ENCODE measurements around the genes KIFBP, TACR2 and PCBD1.

GRCh38 chr10:68988419-68989469 lies at the start of gene KIFBP:
TSS of gene KIFBP (plus strand) at chr10:68988803.
- RRBS: 6% methylated on average over 15 of the region's 74 CpGs

DNA sequence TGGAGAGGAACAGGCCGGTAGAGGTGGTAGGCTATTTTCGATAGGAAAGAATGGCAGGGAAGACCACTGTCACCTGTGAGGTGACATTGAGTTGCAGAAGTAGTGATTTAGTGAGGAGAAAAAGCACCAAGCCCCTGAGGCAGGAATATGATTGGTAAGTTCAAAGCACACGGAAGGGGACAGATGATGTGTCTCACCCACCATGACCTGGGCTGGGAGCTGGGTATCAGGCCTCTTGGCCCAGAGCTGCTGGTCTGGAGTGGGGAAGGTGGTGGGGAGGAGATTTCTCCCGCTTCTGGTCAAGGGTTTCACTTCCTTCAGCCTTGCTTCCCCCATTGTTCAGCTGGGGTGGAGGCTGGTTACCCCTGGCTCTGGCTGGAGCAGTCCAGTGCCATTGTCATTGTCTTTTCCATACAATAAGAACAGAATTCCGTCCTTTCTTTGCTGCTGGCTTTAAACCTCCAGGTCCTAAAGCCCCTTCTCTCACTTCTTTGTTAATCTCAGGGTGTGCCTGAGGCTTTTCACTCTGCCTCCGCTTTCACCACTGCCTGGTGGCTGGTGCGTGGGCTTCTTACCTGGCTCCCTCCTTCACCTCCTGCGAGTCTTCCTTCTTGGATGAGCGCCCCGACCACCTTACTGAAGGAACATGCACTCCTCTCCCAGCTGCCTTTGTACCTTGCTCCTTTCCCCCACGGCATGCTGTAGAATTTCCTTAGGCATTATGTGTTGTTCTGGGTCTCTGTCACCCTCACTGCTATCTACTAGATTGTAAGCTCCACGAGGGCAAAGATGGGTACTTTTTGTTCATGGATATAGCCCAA lies 35.7 kb upstream of the SRGN start:
- RRBS: no CpG with 5 or more reads among the region's 12 CpGs

- RRBS: no CpG with 5 or more reads among the region's 1 CpG
These were observed 8.6 kb downstream of the SRGN start for GRCh38 chr10:69096563-69096762.

DNA sequence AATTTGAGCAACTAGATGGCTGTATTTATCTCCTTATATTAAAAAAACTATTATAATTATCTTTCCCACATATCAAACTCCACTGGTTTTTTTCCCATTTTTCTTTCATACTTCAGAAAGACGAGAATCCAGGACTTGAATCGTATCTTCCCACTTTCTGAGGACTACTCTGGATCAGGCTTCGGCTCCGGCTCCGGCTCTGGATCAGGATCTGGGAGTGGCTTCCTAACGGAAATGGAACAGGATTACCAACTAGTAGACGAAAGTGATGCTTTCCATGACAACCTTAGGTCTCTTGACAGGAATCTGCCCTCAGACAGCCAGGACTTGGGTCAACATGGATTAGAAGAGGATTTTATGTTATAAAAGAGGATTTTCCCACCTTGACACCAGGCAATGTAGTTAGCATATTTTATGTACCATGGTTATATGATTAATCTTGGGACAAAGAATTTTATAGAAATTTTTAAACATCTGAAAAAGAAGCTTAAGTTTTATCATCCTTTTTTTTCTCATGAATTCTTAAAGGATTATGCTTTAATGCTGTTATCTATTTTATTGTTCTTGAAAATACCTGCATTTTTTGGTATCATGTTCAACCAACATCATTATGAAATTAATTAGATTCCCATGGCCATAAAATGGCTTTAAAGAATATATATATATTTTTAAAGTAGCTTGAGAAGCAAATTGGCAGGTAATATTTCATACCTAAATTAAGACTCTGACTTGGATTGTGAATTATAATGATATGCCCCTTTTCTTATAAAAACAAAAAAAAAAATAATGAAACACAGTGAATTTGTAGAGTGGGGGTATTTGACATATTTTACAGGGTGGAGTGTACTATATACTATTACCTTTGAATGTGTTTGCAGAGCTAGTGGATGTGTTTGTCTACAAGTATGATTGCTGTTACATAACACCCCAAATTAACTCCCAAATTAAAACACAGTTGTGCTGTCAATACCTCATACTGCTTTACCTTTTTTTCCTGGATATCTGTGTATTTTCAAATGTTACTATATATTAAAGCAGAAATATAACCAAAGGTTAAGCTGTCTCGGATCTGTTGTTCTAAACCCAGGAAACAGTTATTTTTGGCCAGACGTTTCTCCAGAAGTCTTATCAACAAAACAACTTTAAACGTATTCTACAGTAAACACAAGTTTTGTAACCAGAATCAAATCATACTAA lies 16.2 kb downstream of the SRGN start:
- RRBS: no CpG with 5 or more reads among the region's 10 CpGs

DNA sequence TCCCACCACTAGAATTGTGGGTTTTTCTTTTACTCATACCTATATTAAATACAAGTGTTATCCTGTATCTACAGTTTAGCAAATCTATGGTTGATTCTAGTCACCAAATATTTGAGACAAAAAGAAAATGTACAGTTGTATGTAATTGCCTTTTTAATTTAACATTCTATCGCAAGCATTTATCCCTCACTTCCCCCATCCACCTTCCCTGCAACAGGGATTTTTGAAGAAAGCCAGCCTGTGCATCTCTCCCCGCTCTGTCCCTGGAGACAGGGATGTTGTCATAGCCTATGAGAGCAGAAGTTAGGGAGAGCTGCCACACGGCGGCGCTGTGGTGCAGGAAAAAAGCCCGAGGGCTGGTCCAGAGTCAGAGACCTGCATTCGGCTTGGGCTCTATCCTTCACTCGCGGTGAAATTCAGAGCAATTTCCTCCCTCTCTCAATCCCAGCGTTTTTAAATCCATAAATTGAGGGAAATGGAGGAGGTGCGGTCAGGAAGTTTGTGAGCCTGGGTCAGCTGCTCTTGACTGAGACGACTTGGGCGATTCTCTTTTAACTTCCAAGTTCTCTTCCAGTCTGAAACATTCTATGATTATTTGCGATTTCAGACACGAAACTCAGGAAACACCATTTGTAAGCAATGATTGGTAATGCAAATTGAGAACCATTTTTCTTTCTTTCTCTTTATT lies 17.4 kb downstream of the HKDC1 start:
- RRBS: no CpG with 5 or more reads among the region's 15 CpGs

DNA sequence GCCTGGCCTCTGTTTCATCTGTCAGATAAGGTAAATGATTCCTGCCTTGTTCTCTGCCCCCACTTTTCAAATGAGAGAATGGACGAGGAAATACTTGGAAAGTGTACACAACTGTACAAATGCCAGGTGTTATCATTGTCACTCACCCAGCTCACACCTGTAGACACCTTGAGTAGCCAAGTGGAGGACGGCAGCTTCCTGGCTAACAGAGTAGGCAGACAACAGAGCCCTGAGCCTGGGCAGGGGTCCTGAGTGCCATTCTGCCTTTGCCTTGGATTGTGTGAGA lies 14.0 kb downstream of the HK1 start:
- RRBS: no CpG with 5 or more reads among the region's 2 CpGs

GRCh38 chr10:69344539-69345043 lies 25.9 kb downstream of the HK1 start:
- RRBS: no CpG with 5 or more reads among the region's 10 CpGs

- RRBS: no CpG with 5 or more reads among the region's 21 CpGs
These were observed at the start of gene TACR2 for GRCh38 chr10:69416268-69417283. TSS of gene TACR2 (minus strand) at chr10:69416918.

- RRBS: no CpG with 5 or more reads among the region's 10 CpGs
These were observed 9.2 kb upstream of the TACR2 start for GRCh38 chr10:69425527-69426734.

DNA sequence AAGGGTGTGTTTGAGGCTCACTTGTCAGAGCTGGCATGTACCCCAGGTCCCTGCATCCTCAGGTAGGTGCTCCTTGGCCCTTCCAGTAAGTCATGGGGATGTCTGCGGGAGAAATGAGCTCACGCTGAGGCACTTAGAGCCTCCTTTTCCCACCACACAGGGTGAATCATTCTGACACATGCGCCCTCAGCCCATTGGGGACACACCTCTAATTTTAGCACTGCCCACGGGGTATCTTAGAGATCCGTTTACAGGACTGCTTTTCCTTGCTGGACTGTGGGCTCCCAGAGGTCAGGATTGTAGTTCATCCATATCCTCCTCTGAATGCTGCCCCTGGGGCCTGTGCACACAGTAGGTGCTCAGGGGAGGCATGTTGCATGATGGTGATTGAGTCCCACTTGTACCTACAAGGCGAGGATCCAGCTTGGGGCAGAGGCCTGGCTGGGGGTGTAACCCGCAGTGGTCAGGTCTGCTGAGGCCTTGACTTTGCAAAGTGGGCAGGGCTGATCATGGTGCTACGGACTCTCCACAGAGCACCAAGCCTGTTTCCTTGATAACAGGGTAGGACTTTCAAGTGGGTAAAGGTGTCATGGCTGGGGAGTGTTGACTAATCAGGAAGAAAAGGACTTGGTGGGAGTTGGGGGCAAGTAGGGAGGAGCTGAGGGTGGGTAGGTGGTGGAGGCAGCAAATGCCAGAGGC lies 5.8 kb downstream of the TSPAN15 start:
- RRBS: no CpG with 5 or more reads among the region's 8 CpGs

DNA sequence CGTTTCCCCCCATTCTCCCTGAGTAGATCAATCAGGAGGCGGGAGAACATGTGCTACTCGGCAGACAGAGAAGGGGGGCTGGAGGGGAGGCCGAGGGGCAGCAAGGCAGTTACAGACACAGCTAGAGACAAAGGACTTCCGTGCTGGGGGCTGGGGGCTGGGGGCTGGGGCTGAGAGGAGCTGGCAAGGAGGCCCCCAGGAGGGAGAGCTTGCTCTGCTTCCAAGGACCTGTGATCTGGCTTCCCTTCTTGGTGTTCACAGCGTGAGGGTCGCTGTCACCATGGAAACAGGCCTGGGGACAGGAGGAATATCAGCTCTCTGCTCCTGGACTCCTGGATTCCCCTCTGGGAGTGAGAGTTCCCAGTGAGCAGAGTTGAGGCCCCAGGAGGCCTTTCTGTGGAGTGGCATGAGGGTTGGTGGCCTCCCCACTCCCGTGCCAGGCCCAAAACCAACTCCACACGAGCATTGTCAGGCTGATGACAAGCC lies 16.2 kb downstream of the FAM241B start:
- RRBS: no CpG with 5 or more reads among the region's 9 CpGs

GRCh38 chr10:69911839-69912060 lies 110.0 kb downstream of the COL13A1 start:
- RRBS: no CpG with 5 or more reads among the region's 5 CpGs

- RRBS: no CpG with 5 or more reads among the region's 7 CpGs
These were observed 110.9 kb downstream of the COL13A1 start for GRCh38 chr10:69912491-69913052.

- RRBS: 96% methylated on average over 4 of the region's 14 CpGs
These were observed 23.3 kb downstream of the AIFM2 start for GRCh38 chr10:70109189-70109813.

GRCh38 chr10:70139414-70140279 lies 6.9 kb downstream of the TYSND1 start:
- RRBS: 85% methylated on average over 2 of the region's 18 CpGs

GRCh38 chr10:70427635-70428227 lies 13.8 kb downstream of the NODAL start:
- RRBS: no CpG with 5 or more reads among the region's 3 CpGs

GRCh38 chr10:70603182-70604161 lies 931 bp upstream of the PRF1 start:
- RRBS: no CpG with 5 or more reads among the region's 18 CpGs

DNA sequence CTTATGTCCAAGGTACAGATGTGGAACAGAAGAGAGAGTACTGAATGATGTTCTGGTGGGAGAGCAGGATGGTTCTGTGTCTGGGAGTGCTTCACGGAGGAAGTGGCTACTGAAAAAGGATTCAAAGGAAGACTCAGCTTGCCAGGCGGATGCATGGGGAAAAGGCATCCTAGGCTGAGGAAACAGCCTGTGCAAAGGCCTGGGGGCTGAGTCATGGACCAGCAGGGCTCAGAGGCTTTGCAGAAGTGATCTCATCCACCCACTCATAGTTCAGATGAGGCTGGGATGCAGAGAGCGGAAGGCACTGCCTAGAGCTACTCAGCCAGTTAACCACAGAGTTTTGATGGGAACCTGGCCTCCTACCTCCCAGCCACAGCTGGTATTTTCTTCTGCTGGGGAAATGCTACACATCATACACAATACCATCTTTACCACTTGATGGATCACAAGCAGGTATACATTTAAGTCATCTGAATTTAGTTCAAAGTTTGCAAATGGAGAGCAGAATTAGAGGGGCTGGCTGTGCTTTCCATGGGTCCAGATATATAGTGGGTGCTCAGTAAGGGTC lies 15.8 kb upstream of the ADAMTS14 start:
- RRBS: no CpG with 5 or more reads among the region's 3 CpGs

- RRBS: 90% methylated on average over 3 of the region's 12 CpGs
These were observed 23.9 kb downstream of the TBATA start for GRCh38 chr10:70761018-70761899.

DNA sequence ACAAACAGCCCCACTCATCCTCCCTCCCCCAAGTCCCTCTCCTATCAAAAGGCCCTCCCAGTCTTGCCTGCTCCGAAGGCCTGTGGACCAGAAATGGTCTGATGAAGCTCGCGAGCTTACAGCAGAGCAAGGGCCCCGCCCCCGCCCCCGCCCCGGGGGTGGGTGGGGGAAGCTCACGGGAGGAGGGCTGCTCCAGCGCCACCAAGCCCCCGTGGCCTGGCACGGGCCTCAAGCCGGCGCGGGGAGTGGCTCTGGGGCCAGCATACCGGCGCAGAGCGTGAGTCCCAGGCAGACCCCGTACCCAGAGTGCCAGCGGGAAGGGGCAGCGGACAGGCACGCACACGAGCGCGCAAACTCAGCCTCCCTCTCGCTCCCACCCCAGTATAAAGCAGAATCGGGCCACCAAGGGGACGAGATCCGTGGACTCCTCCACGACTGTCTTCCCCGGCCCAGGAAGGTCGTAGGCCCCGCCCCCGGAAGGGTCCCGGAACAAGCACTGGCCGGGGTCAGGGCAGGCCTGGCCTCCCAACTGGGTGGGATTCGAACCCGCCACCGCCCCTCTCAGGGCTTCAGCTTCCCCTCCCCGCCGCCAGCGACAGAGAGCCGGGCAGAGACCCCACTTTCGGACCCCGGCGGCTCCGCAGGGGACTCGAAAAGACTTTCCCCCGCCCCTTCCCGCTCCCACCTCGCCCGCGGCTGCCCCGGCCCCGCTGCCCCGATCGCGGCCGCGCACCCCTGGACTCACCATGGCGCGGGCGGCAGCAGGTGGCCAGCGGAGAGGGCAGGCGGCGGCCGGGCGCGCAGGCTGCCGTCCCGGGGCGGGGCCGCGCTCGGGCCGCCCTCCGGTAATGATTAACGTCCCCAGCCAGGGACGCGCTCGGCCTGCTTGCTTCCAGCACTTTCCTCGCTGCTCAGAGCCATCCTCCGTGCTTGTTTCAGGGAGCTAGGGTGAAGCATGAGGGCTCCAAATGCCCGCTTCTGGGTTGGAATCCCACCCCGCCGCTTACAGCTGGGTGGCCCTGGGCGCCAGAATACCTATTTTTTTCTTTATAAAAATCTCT lies at the start of gene PCBD1:
Gene PCBD1 (minus strand): TSS at position 780 of the 1,061 bp plus-strand sequence.
- RRBS: 6% methylated on average over 24 of the region's 86 CpGs